LUHMES (cell line): ENCODE data around the gene CNBD2.

DNA sequence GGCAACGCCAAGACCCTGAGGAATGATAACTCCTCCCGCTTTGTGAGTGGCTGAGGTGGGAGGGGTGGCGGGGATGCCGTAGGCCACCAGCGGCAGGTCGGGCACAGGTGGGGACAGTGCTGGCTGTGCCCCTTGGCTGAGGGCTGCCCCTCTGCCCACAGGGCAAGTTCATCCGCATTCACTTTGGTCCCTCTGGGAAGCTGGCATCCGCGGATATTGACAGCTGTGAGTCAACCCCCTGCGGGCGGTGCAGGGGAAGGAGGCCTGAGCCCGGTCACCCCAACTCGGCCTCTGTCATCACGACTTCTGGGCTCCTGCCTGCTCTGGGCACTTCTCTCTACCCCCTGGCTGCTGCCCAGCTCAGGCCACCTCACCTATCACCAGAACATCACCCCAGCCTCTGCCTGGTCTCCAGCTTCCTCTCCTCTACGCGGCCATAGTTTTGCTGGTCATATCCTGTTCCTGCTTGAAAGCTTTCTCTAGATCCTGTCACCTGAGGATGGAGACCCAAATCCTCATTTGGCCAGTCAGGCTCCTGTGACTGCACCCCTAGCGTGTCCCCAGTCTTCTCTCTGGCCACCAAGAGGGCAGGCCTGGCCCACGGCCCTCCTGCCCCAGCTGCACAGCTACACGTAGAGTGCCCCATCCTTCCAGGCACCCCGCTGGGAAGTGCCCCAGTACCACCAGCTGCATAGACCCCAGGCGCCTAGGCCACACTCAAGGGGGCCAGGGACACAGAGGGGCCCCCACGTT lies 29.4 kb downstream of the MYH7B start:
- PRO-cap: no peak

GRCh38 chr20:34986751-34987407 lies 31.2 kb downstream of the MYH7B start:
- PRO-cap: no peak

GRCh38 chr20:35039448-35039740 lies 53.2 kb downstream of the TRPC4AP start:
- PRO-cap: no peak

- PRO-cap: no peak
These were observed 26.9 kb upstream of the FAM83C start for GRCh38 chr20:35318993-35319682.

DNA sequence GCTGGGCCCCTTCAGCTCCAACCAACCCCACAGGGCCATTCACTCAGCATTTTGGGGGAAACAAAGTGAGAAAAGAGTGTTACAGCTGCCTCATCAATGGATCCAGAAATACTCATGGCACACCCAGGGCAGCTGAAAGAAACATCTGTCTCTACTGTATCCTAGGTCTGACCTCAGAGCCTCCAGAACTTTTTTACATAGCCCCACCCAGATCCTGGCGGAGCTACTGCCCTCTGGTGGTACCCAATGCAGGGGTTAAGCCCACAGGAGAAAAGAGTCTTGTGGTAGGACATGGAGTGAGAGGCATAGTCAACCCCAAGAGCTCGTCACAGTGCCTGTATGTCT lies 37.2 kb upstream of the FAM83C start:
- PRO-cap: no peak

- PRO-cap: unidirectional peak, minus-strand start at chr20:35447362
These were observed 8.3 kb upstream of the CEP250 start for GRCh38 chr20:35447210-35447453.

DNA sequence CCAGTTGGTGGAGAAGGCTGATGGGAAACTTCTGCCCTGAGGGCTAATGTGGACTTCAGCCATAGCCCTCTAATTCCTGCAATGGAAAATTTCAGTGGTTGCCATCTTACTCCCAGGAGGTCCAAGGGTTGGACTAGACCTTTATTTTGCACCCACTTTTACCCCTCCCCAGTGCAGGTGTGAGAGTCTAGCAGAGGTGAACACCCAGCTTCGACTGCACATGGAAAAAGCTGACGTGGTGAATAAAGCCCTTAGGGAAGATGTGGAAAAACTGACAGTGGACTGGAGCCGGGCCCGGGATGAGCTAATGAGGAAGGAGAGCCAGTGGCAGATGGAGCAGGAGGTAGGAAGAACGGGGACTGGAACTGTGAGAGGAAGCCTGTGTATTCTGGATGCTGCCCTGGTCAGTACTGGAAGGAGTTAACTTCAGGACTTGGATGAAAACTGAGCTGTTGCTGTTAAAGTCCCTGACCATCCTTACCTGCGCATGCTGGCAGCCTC lies 10.5 kb downstream of the CEP250 start:
- PRO-cap: no peak

DNA sequence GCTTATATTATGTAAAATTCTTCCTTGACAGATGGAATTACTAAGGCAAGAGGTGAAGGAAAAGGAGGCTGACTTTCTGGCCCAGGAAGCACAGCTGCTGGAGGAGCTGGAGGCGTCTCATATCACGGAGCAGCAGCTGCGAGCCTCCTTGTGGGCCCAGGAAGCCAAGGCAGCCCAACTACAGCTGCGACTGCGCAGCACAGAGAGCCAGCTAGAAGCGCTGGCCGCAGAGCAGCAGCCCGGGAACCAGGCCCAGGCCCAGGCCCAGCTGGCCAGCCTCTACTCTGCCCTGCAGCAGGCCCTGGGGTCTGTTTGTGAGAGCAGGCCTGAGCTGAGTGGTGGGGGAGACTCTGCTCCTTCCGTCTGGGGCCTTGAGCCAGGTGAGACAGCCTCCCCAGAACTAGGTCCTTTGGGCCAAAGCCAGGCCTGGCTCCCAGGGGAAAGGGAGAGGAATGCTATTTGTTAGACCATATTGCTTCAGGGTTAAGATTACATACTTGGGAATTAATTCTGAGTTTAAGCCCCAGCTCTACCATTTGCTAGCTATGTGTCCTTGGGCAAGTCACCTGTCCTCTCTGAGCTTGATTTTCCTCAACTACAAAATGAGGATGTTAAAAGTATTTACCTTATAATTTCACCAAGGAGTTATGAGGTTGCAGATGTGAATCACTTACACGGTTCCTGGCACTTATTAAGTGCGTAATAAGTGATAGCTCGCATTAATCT lies 31.6 kb downstream of the C20orf173 start:
- PRO-cap: no peak

DNA sequence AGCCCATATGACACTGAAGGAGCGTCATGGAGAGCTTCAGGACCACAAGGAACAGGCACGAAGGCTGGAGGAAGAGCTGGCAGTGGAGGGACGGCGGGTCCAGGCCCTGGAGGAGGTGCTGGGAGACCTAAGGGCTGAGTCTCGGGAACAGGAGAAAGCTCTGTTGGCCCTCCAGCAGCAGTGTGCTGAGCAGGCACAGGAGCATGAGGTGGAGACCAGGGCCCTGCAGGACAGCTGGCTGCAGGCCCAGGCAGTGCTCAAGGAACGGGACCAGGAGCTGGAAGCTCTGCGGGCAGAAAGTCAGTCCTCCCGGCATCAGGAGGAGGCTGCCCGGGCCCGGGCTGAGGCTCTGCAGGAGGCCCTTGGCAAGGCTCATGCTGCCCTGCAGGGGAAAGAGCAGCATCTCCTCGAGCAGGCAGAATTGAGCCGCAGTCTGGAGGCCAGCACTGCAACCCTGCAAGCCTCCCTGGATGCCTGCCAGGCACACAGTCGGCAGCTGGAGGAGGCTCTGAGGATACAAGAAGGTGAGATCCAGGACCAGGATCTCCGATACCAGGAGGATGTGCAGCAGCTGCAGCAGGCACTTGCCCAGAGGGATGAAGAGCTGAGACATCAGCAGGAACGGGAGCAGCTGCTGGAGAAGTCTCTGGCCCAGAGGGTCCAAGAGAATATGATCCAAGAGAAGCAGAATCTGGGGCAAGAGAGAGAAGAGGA lies 25.4 kb downstream of the C20orf173 start:
- PRO-cap: no peak

GRCh38 chr20:35618773-35619843 lies 3.5 kb downstream of the SPAG4 start:
- PRO-cap: bidirectional peak, plus-strand start at chr20:35619529, minus-strand start at chr20:35619319; bidirectional peak, plus-strand start at chr20:35619668, minus-strand start at chr20:35619698

- PRO-cap: no peak
These were observed 12.0 kb downstream of the CPNE1 start for GRCh38 chr20:35652494-35653222.

GRCh38 chr20:35663415-35664381 lies 1.0 kb downstream of the CPNE1 start:
- PRO-cap: bidirectional peak, plus-strand start at chr20:35663837, minus-strand start at chr20:35663844

DNA sequence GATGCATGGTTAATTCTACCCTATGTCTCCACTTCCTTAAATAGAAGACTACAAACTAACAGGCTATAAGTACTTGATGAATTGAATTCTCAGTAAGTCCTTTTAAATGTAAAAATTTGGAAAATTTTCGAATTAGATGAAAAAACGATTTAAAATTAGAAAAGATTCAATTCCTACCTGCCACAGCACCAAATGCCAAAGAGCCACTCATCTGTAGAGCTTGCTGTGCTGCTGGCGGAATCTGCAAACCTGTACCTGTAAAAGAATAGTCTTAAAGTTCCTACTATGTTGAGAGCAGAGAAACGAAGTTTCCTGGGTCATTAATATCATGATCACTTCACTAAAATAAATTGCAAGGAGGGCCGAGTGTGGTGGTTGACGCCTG lies 13.6 kb downstream of the ROMO1 start:
- PRO-cap: no peak

DNA sequence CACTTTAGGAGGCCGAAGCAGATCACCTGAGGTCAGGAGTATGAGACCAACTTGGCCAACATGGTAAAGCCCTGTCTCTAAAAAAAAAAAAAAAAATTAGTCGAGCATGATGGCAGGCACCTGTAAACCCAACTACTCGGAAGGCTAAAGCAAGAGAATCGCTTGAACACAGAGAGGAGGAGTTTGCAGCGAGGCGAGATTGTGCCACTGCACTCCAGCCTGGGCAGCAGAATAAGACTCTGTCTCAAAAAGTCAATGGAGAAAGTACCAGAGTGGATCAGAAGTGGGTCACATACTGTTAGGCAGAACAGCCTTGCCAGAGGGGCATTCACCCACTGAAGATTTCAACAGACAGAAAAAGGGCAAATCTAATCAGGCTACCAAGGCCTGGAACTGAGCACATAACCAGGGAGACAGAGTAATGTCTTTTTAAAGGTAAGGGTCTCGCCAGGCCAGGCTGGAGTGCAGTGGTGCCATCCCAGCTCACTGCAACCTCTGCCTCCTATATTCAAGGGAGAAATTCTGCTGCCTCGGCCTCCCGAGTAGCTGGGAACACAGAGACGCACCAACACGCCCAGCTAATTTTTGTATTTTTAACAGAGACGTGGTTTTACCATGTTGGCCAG lies 21.4 kb downstream of the RBM39 start:
- PRO-cap: no peak

DNA sequence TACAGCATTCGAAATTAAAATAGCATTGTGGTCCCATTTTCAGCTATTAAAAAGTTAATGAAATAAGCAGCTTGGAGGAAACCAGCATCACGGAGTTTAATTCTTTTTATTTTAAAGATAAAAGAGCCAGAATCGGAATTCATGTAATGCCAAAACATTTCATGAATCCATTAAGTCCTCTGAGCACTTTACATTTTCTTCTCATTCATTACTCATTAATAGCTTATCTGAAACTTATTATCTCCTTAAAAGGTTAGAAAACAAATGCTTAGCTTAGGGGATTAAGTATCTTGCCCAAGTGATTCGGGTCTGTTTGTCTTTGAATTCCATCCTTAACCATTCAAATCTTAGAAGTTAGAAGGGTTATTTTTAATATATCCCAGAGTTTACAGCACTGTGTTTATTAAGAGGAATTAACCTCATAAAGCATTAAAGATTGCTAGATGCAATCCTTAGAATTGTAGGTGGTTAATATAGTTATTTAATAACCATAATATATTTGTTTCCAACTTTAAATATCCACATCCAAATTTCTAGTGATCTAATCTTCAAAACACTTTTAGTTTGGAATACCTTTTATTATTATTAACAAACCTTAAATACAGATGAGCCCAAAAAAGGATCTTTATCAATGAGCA lies 11.1 kb downstream of the RBM39 start:
- PRO-cap: no peak

- PRO-cap: no peak
These were observed 669 bp downstream of the SCAND1 start for GRCh38 chr20:35953455-35954210.

- PRO-cap: no peak
These were observed at the start of gene CNBD2 for GRCh38 chr20:35968240-35968779. CNBD2 (plus strand) TSS chr20:35968590.

GRCh38 chr20:36083384-36083583 lies 71.3 kb upstream of the EPB41L1 start:
- PRO-cap: no peak

DNA sequence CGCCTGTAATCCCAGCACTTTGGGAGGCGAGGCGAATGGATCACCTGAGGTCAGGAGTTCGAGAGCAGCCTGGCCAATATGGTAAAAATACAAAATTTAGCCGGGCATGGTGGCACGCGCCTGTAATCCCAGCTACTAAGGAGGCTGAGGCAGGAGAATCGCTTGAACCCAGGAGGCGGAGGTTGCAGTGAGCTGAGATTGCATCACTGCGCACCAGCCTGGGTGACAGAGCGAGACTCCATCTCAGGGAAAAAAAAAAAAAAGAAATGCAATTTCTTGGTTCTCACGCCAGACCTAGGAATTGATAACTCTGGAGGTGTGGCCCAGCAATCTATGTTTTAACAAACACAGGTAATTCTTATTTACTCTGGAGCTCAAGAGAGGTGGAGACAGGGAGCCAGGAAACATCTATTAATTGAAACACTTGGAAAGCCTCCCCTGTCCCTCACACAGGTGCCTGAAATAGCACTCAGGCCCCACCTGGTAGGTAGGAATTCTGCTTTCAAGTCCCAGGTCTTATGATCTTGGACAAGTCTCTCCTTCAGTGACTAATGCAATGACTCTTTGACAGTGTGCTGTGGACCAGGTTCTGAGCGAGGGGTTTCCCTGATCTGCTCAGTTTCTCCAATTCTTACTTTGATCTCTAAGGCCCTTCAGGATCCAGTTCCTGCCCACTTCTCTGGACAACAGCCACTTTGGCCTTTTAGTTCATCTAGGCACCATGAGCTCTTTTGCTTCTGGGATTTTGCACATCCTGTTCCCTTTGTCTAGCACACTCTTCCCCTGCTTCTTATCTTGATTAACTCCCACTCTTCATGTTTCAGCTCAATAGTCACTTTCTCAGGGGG lies 58.5 kb upstream of the EPB41L1 start:
- PRO-cap: no peak

GRCh38 chr20:36113975-36114417 lies 40.5 kb upstream of the EPB41L1 start:
- PRO-cap: no peak